Prostate gland (tissue), 2 donors: ENCODE measurements around the genes PILRA, MEPCE and FBXO24.

GRCh38 chr7:100344497-100345274, 13.2 kb upstream of the PILRB start:
- PRO-cap: no peak
- RAMPAGE, long total RNA, 2 experiments: no peak in any of the 2 experiments

GRCh38 chr7:100373090-100373746, at the start of gene PILRA:
Gene PILRA, plus strand, starts transcription at chr7:100373487.
- PRO-cap: no peak
- RAMPAGE, long total RNA, 2 experiments: no peak in any of the 2 experiments

DNA sequence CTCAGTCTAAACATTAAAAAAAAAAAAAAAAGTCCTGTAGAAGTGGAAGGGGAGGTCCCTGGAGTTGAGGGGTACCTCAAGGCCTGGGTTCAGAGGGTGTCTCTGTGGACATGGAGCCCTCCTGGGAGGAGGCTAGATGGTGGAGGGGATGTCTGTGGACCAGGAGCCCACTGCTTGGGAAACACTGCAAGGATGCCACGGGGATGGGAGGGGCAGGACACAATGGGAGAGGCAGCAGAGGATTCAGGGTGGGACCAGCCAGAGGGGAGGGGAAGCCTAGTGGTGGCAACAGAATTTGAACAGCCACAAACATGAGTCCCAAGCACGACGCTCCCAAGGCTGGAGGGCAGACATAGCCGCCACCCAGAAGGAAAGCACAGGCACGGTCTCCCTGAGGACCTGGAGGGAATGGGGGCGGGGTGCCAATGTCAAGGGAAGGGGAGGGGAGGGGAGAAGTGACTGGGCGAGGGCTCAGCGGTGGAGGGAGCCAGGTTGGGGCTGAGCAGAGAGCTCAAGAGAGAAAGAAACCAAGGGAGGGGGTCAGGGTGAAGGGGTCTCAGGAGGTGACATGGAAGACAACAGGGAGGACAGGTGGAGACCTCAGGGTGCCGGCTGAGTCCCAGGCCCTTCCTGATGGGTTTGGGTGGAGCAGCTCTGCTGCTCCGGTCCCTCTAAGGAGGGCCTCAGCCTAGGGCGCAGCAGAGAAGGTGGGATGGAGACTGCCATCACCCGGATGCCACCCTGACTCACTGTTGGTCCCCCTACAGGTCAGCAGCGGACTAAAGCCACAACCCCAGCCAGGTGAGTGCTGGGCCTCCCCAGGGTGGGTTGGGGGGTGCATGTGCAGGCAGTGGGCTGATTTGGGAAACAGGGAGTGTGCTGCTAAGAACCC, 24.1 kb downstream of the PILRA start:
- PRO-cap: no peak
- RAMPAGE, long total RNA, 2 experiments: no peak in any of the 2 experiments

DNA sequence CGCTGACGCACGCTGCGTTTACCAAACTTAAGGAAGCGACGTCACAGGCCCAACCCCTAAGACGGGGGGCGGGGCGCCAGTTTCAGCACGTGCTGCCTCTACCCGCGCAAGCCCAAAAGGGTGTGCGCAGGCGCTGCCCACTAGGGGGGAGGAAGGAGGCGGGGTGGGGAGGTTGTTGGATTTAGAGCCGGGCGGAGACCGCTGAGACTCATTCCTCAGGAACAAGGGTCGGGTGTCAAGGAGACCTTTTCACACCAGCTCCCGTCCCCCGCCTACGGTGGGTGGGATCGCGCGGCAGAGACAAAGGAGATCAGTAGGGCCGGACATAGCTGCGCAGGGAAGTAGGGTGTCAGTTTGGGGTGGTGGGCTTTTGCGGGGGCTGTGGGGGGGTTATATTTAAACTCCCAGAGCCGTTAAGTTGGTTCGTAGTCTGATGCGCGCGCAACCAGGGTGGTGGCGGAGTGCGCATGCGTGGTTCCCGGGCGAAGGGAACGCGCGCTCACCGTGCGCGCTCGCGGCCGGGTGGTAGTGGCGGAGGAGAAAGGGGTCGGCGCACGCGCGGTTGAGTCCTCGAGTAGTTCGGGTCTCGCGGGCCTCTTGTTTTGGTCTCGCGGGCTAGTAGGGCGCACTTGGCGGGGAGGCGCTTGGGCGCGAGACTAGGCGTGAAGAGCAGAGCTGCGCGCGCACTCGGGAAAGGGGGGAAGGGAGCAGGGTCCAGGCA, at the start of gene MEPCE:
MEPCE (plus strand) TSS at position 595 of the 721 bp plus-strand sequence.
- PRO-cap: bidirectional peak, plus-strand start at position 211 of the sequence, minus-strand start outside the sequence; bidirectional peak, plus-strand start at position 528 of the sequence, minus-strand start at position 443 of the sequence
- RAMPAGE, long total RNA, 2 experiments: start-site peak on the plus strand in 2 of 2 experiments, centred at positions 136 to 152 of the sequence, 21 reads per replicate

GRCh38 chr7:100472397-100473461, 6.3 kb downstream of the TSC22D4 start:
- PRO-cap: unidirectional peak, plus-strand start at chr7:100473040
- RAMPAGE, long total RNA, 2 experiments: no peak in any of the 2 experiments

- PRO-cap: unidirectional peak, plus-strand start at chr7:100475788
- RAMPAGE, long total RNA, 2 experiments: no peak in any of the 2 experiments
Observed at GRCh38 chr7:100475222-100476017, 3.6 kb downstream of the TSC22D4 start.

DNA sequence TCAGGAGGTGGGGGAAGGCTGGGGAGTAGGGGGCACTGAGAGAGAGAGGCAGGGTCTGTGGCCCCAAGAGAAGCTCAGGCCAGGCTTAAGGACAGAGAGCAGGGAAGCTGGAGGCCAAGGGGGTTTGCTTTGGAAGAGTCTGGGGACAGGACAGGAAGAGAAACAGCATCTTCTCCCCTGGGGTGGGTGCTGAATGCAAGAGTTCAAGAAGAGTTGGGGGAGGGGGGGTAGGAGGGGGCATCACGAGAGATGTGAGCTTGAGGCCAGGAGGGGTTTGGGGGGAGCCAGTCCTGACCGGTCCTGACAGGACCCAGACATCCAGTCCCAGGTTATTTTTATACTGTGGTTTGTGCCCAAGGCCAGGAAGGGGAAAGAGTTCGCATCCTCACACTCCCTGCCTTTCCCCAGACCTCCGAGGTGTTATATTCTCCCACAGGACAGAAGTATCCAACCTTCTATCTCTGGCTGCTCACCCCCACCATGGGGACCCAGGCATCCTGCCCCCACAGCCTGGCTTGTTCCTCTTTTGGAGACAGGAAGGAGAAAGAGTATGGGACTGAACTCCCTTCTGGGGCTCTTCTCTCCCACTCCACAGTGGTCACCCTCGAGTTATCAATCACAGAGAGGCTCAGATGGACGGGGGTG, 2.9 kb downstream of the TSC22D4 start:
- PRO-cap: no peak
- RAMPAGE, long total RNA, 2 experiments: no peak in any of the 2 experiments

DNA sequence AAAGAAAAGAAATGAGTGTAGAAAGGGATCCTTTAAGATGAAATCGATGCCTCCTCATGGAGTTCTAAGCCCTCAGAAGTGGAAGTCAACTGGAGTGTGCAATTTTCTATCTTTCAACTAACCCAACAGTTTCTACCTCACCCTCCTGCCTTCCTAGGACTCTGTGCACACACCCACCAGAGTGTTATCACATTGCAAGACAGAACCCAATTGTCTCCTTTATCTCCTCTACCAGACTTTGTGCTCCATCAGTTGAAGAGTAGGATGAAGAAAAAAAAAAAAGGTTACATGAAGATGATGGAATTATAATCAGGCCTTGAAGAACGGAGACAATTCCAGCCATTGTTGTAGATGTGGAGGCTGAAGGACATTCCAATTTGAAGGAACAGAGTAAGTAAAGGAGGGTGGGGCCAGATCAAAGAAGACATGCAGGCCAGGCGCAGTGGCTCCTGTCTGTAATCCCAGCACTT, 27.1 kb downstream of the NYAP1 start:
- PRO-cap: no peak
- RAMPAGE, long total RNA, 2 experiments: no peak in any of the 2 experiments

- PRO-cap: no peak
- RAMPAGE, long total RNA, 2 experiments: no peak in any of the 2 experiments
Observed at GRCh38 chr7:100515990-100516525, 22.9 kb upstream of the AGFG2 start.

- PRO-cap: no peak
- RAMPAGE, long total RNA, 2 experiments: no peak in any of the 2 experiments
Observed at GRCh38 chr7:100539950-100540713, 1.1 kb downstream of the AGFG2 start.

GRCh38 chr7:100566719-100567278, 6.9 kb downstream of the SAP25 start:
- PRO-cap: no peak
- RAMPAGE, long total RNA, 2 experiments: no peak in any of the 2 experiments

- PRO-cap: no peak
- RAMPAGE, long total RNA, 2 experiments: no peak in any of the 2 experiments
Observed at GRCh38 chr7:100574309-100575606, 1.1 kb upstream of the SAP25 start.

- PRO-cap: unidirectional peak, plus-strand start at chr7:100582466
- RAMPAGE, long total RNA, 2 experiments: start-site peak on the plus strand in 1 of 2 experiments, at chr7:100582466-100582538 at its widest, 5 reads per replicate
Observed at GRCh38 chr7:100582335-100583031, 3.4 kb downstream of the LRCH4 start.

DNA sequence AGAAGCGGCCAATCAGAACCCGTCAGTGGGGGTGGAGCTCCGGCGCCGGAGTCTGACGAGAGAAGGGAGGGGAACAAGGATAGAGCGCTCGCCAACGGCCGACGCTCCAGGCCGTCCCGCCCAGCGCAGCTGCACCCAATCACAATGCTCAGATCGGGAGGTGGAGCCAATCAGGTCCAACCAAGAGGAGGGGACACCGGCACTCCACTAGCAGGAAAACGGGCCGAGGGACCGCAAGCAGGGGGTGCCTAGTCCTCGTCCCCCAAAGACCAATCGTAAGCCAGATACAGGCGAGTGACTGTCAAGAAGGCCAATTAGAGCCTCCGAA, at the start of gene FBXO24:
FBXO24 (plus strand) TSS at position 82 of the 328 bp plus-strand sequence.
- PRO-cap: bidirectional peak, plus-strand start at position 213 of the sequence, minus-strand start outside the sequence
- RAMPAGE, long total RNA, 2 experiments: start-site peak on the plus strand in 1 of 2 experiments, centred at position 110 of the sequence, 6 reads per replicate

- PRO-cap: no peak
- RAMPAGE, long total RNA, 2 experiments: no peak in any of the 2 experiments
Observed at GRCh38 chr7:100836860-100837040, 9.4 kb upstream of the EPHB4 start.

DNA sequence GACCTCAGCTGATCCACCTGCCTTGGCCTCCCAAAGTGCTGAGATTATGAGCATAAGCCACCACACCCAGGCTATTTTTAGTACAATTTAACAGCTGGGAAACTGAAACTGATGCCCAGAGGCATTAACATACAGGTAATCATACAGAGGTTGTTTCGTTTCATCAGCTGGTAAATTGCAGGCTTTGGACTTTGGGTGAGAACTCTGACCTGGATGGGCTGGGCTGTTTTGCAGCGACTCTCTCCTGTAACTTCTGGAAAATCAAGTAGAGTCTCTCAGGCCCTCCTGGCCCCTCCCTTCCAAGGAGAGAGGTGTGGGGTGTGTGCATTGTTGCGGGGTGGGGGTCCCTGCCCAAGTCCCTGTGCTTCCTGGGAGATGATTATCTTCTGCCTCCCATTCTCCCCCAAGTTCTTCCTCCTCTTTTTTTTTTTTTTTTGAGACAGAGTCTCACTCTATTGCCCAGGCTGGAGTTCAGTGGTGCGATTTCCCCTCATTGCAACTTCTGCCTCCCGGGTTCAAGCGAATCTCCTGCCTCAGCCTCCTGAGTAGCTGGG, 6.4 kb upstream of the ACHE start:
- PRO-cap: no peak
- RAMPAGE, long total RNA, 2 experiments: no peak in any of the 2 experiments

DNA sequence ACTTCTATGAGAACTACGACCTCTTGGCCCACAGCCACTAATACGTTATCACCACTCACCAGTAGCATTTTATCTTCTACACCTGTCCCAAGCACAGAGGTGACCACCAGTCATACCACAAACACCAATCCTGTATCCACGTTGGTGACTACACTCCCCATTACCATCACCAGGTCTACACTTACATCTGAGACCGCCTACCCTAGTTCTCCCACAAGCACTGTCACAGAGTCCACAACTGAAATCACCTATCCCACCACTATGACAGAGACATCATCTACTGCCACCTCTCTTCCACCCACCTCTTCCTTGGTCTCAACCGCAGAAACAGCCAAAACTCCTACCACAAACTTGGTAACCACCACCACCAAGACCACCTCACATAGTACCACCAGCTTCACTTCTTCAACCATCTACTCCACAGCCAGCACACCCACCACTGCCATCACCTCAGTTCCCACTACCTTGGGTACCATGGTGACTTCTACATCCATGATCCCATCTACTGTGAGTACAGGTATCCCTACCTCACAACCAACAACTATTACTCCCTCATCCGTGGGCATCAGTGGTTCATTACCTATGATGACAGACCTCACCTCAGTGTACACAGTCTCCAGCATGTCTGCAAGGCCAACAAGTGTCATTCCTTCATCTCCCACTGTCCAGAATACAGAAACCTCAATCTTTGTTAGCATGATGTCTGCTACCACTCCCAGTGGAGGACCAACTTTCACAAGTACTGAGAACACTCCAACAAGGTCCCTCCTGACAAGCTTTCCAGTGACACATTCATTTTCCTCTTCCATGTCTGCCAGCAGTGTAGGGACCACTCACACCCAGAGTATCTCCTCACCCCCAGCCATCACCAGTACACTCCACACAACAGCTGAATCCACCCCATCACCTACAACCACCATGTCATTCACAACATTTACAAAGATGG, 6.9 kb downstream of the MUC3A start:
- PRO-cap: no peak
- RAMPAGE, long total RNA, 2 experiments: start-site peak on the minus strand in 1 of 2 experiments, centred at position 827 of the sequence, 19 reads per replicate

DNA sequence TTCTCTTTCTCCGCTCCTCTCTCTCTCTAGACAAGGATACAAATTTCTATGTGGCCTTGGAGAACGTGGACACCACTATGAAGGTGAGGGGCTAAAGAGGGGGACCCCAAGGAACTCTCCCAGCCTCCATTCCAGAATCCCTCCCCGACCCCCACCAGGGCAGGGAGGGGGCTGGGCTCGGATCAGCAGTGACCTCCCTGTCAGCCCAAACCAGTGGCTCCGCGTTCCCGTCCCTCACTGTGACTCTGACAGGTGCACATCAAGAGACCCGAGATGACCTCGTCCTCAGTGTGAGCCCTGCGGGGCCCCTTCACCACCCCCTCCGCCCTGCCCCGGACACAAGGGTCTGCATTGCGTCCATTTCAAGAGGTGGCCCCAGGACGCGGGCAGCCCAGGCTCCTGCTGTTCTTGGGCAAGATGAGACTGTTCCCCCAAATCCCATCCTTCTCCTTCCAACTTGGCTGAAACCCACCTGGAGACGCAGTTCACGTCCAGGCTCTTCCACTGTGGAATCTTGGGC, 2.4 kb upstream of the MUC12 start:
- PRO-cap: no peak
- RAMPAGE, long total RNA, 2 experiments: start-site peak on the plus strand in 1 of 2 experiments, centred at position 66 of the sequence, 27 reads per replicate

DNA sequence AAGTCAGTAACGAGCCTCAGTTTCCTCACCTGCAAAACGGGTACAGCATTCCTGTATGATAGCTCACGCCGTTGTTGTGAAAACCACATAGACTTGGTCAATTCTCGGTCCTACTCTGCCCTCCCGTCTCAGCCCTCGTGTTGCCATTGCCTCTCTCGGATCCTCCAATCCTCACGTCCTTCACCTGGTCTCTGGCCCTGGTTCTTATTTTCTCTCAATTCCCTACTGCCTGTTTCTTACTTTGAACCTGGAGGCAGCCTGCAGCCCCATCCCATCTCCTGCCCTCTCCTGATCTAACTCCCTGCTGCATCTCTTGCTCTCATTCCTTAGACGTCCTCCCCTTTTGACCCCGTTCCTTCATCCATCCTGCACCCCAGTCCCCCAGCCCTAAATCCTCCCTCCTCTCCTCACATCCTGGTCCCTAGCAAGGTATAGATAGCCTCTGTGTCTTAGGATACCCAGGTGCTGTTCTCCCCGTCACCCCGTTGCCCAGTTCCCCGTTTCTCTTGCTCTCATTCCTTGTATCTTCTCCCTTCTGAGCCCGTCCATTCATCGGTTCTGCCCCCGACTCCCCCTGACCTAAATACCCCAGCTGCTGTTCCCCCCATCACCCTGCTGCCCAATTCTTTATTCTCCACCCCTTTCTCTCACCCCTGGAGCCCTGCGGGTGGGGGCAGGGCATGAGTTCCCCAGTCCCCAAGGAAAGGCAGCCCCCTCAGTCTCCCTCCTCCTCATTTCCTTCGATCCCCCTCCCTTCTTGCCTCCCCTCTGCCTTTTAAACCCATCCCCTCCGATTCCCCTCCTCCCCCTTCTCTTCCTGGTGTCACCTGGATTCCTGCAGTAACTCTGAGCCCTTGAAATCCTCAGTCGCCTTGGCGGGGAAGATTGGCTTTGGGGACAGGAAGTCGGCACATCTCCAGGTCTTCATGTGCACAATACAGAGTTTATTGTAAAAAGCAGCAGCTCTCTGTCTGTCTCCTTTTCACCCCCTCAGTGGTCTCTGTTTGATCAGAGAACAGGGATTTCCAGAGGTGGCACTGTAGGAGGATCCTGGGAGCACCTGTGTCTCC, 1.6 kb upstream of the MUC12 start:
- PRO-cap: no peak
- RAMPAGE, long total RNA, 2 experiments: start-site peak on the minus strand in 1 of 2 experiments, centred at position 735 of the sequence, 73 reads per replicate

DNA sequence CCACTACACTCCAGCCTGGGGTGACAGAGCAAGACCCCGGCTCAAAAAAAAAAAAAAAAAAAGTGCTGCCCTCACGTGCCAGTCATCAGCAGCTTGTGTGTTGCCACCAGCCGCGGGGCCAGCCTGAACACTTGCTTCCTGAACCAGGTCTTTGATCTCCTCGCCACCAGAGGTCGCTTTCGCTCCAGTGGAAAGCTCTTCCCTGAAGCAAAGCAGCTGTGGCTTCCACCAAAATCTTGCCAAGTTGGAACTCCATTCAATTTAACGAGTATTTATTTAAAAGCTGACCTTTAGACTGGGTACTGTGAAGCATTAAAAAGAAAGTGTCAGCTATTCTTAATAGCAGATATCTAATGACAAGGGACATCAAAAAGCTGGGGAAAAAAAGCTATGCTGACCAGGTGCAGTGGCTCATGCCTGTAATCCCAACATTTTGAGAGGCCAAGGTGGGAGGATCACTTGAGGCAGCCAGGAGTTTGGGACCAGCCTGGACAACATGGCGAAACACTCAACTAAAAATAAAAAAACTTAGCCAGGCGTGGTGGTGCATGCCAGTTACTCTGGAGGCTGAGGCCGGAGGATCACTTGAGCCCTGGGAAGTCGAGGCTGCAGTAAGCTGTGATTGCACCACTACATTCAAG, 10.1 kb upstream of the AP1S1 start:
- PRO-cap: no peak
- RAMPAGE, long total RNA, 2 experiments: no peak in any of the 2 experiments